Hair follicular keratinocyte (primary cell): ENCODE results near the gene HAPLN3.

DNA sequence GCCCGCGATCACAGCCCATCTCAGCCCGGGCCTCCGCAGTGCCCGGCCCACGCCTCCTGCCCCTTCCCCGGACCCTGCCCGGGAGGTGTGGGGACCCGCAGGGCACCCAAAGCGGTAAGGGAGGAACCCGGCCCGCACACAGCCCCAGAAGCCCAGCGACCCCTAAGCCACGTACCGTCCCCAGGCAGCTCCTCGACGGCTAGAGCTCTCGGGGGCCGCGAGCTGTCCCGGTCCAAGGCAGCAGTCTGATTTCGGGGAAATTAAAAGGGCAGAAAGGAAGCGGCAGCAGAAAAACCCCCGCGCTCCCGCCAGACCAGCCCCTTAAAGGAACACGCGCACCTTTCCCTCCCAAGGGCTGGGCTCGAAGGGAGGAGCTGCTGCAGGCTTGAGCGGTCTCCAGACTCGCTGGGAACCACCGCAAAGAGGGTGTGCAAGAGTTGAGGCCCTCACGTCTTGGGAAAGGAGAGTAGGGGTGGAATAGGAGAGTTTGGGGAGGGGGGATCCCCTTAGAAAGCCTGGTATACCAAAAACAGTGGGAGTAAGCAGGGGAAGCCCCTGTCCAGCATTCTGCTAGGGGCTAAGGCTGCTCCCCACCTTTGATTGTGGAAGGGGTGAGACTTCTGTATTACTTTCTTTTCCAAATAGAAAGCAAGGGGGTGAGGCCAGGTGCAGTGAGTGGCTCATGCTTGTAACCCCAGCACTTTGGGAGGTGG, at the start of gene HAPLN3:
Gene HAPLN3 (minus strand): TSS at position 261 of the 713 bp plus-strand sequence.
- RAMPAGE, long total RNA, result no peak

- RAMPAGE, long total RNA, result no peak
These were observed 70.1 kb upstream of the MFGE8 start for GRCh38 chr15:88983208-88983702.

DNA sequence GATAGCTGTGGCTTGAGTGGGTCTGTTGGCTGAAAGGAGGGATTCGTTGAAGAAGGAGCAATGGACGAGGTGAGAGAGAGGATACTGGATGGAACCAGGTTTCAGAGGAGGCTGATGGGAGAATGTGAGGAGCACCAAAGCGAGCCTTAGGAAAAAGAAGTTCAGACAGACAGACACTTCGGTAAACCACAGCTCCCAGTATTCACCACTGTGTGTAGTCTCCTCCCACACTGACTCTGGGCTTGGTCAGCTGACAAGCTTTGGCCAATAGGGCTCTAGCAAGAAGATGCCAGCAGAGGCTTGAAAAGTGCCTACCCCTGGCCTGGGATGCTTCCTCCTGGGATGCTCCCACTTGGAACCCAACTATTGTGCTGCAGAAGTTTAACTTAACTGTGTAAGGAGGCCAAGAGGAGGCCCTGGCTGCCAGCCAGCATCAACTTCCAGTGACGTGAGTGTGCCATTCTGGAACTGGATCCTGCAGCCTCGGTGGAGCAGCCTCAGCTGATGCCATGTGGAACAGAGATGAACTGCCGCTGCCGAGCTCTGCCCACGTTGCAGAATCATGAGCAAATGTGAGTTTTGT, 47.4 kb upstream of the ABHD2 start:
- RAMPAGE, long total RNA, result no peak

- RAMPAGE, long total RNA, result no peak
These were observed 8.4 kb downstream of the ABHD2 start for GRCh38 chr15:89096459-89097236.

DNA sequence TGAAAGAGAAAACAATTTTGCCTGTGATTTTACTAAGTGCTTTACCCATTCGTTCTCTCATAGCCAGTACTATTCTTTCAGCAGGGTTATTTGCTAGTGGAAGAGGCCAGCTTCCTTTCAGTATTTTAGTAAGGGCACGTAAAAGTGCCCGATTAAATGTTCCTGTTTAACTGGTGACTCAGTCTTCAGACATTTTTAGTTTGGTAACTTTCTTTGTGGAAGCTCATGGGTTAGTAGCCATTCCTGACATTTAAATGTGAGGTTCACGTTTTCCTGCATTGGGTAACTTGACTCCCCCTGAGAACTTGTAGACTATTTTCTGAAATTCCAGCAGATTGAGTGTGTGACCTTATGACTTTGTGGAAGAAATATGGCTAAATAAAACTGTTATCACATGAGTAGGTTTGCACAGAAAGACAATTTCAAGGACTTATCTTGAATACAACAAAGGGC, 16.9 kb downstream of the ABHD2 start:
- RAMPAGE, long total RNA, result no peak

DNA sequence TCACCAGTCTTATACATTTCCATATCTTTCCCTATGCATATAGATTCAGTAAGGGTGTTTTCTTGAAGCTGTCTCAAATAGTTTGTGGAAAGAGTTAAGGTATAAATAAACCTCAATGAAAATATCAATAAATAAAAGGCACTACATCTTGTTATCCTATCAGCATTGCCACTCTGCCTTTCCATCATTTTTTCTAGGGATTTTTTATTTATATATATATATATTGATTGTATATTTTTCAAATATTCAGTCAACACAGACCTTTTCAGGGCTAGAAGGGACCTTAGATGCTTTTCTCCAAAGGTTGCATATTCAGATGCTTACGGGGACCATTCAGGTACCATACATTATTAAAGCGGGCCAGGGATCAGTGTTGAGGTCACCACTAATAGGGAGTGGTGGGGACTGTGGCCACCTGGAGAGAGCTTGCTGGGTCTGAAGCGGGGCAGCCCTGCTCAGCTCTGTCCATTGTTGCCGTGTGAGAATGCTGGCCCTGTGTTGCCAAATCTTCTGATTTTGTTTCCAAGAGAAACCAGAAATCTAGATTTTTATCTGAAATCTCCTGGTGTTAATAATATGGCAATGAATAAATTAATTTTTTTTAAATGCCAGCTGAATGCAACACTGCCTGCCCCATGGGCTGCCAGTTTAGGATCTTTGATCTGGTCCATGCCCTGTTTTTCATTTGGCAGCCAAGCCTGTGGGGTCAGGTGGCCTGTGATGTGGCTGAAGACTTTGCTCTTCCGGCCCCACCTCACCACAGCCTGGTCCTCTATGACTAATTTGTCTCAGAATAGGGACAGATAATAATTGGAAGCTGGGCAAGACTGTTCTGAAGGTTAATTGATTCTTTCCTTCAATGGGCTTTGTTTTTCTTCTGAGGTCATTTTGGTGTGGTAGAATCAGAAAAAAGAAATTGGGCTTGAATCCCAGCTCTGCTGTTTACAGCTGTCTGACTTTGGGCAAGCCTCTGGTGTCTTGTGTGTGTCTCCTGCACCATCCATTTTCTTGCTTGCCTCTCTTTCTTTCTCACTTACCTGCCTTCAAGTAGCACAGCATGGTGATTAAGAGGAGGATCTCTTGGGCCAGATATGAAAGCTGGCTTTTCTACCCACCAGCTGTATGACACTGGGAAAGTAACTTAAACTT, 23.9 kb downstream of the ABHD2 start:
- RAMPAGE, long total RNA, result no peak

GRCh38 chr15:89115044-89115281, 26.7 kb downstream of the ABHD2 start:
- RAMPAGE, long total RNA, result no peak

- RAMPAGE, long total RNA, result no peak
These were observed 63.4 kb downstream of the RLBP1 start for GRCh38 chr15:89157867-89158533.

GRCh38 chr15:89177037-89177384, 44.4 kb downstream of the RLBP1 start:
- RAMPAGE, long total RNA, result no peak

- RAMPAGE, long total RNA, result no peak
These were observed 14.7 kb downstream of the POLG start for GRCh38 chr15:89319517-89320771.

DNA sequence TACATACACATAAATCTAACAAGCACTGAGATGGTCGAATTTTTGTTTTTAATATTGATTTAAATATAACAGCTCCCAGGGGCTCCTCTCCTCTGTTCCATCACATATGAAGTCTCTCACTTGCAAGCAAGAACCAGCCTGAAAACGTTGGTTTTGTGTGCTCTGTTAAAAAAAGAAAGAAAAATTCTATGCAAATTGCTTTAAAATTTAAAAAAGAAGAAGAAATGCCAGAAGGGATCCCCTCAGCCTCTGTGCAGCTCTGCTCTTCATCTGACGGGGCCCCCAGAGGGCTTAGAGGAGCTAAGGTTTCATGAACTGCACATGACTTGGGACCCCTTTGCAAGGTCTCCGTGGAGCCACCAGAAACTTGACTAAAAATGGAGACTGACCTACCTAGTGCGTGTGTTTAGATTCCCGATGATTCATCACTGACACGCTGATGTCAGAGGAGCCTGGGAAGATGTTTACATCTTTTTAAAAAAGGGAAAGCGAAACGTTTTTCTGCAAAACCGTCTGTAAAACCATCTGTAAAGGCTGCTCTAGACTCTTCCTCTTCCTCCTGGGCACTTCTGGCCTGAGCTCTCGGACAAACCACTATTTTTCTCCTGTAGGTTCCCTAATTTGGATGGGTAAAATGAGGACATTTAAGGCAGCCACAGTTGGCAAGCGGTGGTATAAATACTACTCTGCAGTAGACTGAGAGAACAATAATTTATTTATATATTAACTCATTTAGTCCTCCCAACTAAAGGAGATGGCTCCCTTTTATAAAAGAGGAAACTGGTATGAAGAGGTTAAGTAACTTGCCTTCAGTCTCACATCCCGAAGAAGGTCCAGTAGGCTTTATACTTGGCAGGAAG, 67.2 kb upstream of the POLG start:
- RAMPAGE, long total RNA, result no peak

- RAMPAGE, long total RNA, result no peak
These were observed 7.8 kb upstream of the KIF7 start for GRCh38 chr15:89662977-89663524.

- RAMPAGE, long total RNA, result no peak
These were observed 11.6 kb downstream of the PLIN1 start for GRCh38 chr15:89667570-89667927.

DNA sequence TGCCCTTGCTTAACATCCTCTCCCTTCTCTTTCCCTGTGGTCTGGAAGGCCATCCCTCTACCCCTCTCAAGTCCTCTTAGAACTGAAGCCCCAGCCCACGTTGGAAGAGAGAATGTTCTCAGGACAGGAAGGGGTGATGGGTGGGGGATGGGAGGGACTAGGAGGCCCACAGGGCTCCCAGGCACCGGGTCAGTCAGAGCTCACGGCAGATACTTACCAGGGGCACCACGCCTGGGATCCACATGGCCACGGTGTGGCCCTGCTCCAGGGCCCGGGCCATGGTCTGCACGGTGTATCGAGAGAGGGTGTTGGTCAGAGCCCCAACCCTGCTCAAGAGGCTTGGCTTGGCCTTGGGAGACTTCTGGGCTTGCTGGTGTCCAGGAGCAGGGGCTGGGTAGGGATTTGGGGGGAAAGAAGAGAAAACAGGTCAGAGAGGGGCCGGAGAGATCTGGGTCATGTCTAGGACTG, 9.8 kb downstream of the PLIN1 start:
- RAMPAGE, long total RNA, result no peak

DNA sequence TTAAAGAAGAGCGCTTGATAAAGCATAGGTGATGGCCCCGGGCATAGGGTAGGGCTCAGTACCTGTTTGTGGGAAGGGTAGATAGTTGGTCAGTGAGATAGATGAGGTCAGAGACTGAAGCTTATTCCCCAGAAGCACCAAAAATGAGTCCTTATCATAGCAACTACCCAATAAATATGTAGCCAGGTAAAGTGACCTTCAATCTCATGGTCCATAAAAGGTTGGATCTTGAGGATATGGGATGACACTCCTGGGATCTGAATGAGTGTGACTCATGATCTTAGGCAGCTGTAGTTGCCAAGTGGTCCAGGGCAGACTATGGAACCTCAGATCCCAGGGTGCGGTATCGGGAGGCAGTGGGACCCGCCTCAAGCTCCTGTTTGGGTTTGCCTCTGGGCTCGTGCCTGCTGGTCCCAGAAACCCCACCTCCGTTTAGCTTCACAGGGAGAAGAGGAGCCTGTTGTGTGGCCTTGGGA, 8.3 kb downstream of the PLIN1 start:
- RAMPAGE, long total RNA, result no peak

DNA sequence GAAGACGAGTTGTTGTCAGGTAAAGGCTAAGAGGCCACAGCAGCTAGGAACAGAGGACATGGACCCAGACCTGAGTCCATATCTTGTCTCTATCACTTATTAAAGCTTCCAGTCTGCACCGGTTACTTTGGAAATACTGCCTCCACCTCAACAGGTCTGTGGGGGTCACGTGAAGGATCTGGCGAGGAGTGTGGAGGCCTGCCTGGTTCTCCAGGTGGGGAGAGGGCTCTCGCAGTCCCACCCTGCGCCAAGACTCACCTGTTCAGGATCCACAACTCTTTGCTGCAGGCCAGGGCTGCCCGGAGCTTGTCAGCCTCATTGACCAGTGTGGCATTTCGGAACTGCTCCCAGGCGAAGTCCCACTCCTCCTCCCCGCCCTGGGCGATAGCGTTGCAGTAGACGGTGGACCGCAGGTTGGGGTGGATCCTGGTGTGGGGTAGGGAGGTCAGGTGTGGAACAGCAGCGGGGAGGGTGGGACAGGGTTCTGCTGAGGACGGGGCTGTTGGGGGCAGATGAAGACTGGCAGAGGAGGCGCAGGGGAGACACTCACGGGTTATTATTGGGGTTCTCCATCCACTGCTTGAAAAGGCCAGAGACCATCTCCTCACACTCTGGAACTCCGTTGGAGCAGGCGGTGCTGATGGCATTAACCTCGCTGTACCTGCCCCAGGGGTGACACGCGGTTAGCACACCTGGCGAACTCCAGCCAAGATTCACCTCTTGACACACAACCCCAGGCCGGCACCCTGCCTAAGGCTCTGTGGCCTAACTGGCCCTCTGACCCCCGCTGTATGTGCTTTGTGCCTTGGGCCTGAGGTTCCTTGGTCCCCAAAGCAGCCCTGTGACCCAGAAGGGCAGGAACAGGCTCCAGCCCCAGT, 16.0 kb downstream of the MESP2 start:
- RAMPAGE, long total RNA, result no peak

DNA sequence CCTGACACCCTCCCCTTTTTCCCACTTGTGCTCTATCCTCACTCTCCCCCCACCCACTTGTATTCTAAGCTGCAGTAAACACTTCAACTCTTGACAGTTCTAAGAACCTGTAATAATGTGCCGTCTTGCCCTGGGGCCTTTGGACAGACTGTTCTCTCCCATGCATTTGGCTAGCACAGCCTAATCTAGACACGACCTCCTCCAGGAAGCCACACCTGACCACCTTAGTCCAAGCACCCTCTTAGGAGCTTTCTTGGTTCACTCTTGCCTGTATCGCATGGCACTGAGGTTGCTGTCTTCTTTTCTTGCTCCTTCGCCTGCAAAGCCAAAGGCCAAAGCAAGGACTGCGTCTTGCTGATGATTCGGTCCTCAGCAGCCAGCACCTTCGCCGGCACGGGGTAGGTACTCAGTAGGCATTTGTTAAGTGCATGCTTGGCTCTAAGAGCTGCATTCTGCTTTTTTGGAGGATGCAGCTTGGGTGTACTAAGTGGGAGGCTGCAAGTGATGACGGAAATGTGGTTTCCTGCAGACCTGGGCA, 2.1 kb upstream of the ZNF710 start:
- RAMPAGE, long total RNA, result no peak

GRCh38 chr15:90004142-90004576, 3.0 kb downstream of the ZNF710 start:
- RAMPAGE, long total RNA, result no peak

- RAMPAGE, long total RNA, result no peak
These were observed 4.5 kb downstream of the IDH2 start for GRCh38 chr15:90097471-90098494.

- RAMPAGE, long total RNA, result no peak
These were observed 16.0 kb upstream of the SEMA4B start for GRCh38 chr15:90184738-90185840.